Mesenteric fat pad (tissue), 1 donor: ENCODE measurements around the genes H2AB3 and TMLHE.

DNA sequence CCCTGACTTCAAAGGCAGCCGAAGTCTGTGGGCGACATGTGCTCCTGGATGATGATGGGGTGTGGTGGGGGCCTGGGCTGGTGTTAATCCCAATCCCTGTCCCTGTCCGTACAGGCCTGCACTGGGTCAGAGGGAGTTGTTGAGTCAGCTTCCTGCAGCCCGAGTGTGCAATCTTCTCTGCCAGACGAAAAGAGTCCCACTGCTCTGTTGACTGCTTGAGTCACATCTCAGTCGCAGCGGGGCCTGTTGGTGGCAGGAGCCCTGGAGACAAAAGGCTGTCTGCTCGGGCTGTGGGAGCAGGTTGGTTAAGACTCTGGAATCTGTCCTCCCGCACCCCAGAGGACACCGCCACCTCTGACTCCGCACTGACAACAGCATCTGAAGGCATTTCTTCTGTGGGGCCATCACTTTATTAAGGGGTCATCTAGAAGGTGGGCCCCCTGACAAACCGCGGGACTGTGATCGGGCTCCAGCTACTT lies 10.2 kb downstream of the FAM3A start:
- PRO-cap, result no peak

DNA sequence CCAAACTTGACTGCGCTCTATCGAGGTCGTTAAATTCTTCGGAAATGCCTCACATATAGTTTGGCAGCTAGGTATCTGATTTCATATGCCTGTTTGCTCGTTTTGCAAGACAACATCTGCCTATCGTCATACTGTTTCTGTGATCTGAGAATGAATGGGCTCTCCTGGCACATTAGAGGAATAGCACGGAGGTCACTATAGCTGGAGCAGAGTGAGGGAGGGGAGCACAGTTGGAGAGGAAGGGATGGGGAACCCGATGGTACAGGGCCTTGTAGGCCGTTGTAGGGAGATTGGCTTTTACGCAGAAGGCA lies 554 bp downstream of the IKBKG start:
- PRO-cap, result no peak

DNA sequence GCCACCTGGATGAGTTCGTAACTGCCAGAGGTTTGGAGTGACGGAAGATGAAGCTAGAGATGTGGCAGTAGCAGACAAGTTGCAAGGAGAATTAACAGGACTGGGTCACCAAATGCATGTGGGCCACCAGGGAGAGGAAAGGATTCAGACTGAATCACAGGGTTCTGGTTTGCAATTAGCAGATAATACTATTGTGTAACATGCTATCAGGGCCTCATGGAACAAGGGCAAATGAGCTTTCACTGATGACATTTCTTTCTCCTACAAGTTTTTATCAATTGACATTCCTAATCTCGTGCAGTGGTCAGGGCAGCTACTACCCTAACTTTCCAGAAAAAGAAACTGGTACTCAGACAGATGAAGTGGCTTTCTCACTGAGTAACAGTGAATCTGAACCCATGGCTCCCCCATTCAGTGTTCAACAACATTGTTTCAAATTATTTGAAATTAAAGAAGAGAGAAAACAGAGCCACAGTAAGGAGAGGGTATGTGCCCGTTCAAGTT lies 21.4 kb downstream of the GAB3 start:
- PRO-cap, result no peak

- PRO-cap, result no peak
Measured at GRCh38 chrX:154774303-154774823, 11.7 kb downstream of the DKC1 start.

DNA sequence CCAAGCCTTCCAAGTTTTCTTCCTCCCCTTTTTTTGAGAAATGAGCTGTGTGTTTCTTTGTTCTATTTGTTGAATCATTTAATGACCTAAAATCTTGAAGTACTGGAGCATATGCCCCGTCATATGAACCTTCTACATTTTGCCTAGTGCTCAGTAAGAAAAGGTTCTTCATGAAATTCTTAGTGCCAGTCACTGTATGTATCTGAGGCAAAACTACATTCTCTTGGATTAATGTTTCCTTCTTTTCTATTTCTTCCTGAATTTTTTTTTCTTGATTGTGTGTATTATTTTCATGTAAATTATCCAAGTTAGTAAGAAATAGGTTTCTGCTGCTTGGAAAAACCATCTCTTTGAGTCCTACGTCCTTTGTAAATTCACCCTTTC lies 43.7 kb downstream of the F8A1 start:
- PRO-cap, result no peak

DNA sequence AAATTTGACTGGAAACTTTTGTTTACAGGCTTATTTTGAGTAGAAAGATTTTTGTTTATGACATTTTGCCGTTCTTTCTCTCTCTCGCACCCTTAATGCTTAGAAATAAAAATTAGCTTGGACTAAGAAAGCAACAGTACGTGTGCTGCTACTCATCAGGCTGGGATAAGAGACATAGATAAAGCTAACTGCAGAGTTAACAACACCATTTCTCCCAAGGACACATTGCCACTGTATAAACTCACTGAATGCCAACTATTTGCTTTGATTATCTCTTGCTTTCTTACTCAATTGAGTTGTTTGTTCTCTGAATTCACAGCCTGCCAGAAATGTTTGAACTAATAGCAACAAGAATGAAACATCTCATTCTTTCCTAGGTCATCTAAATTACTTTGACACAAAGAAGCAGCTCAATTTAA lies 34.6 kb downstream of the F8 start:
- PRO-cap, result no peak

- PRO-cap, result no peak
Measured at GRCh38 chrX:155087039-155087570, 15.8 kb downstream of the BRCC3 start.

DNA sequence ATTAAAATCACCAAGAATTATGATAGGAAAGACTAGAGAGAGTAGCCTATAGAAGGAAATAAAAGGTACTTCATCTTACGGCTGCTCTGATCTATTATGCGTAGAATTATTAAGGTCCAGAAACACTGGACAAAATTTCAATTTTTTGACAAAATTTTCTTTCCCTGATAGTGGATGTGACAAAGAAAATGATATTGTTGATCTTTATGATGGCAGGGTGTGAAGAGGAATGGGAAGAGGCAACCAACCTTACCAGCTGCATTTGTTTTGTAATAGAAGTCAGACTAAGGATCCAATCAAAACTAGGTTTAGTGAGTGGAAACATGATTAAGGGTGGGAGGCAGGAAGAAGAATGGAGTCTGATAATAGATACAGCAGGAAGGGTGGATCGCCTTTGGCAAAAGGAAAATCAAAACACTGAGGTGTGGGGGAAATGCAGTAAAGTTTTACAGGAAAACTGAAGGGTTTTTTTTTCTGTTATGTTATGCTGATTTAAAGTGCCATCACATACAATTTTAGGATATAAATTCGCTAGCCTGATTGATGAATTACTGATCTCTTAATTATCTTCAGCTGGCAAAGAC lies 3.5 kb downstream of the CLIC2 start:
- PRO-cap, result no peak

GRCh38 chrX:155459798-155460156 lies at the start of gene H2AB3:
Gene H2AB3, minus strand, starts transcription at chrX:155460005.
- PRO-cap, result no peak

DNA sequence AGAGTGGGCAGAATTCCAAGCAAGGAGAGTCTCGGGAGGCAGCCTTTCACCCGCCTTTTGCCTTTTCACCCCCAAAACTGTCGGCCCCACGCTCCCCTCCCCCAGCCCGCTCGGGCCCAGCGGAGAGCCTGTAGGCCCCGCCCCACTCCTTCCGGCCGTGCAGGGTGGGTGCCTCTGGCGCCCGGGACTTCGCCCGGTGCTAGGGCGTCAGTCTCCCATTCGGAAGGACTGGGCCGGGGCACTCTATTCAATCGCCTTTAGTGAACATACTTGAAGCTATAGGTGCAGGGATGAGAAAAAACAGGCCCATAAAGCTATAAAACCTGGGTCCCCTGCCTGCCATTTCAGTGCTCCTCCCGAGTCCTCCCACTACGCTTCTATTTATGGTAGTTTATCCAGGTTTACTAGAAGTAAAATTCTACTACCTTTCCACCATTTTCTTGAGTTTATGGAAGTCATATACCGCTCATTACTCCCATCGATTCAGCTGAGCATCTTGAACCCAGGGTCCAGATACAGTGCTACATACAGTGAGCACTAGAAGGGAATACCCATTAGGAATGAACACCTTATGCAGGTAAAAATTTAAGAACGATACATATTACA lies at the start of gene TMLHE:
Gene TMLHE (minus strand): TSS at position 130 of the 606 bp plus-strand sequence.
- PRO-cap, result unidirectional peak, minus-strand start at position 121 of the sequence

DNA sequence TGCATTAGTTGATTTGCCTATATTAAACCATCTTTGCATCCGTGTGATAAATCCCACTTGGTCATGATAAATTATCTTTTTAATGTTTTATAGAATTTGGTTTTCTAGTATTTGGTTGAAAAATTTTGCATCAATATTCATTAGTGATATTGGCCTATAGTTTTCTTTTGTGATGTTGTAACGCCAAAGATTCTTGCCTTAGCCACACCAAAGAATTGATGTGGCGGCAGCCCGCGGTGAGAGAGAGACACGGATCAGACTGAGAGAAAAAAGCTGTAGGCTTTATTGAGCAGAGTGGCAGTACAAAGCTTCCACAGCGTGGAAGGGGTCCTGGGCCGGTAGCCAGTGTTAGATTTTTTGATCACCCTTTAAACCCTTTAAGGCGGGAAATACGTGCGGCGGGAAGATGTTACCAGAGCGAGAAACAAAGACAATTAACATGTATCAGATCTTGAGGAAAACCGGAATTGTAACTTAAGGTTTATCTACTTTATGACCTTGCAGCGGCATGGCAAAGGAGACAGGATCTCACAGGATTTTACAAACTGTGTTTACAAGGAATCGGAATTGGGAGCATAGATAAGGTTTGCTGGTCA lies 28.6 kb upstream of the TMLHE start:
- PRO-cap, result no peak

- PRO-cap, result no peak
Measured at GRCh38 chrX:155768213-155768753, 112.9 kb upstream of the VAMP7 start.

DNA sequence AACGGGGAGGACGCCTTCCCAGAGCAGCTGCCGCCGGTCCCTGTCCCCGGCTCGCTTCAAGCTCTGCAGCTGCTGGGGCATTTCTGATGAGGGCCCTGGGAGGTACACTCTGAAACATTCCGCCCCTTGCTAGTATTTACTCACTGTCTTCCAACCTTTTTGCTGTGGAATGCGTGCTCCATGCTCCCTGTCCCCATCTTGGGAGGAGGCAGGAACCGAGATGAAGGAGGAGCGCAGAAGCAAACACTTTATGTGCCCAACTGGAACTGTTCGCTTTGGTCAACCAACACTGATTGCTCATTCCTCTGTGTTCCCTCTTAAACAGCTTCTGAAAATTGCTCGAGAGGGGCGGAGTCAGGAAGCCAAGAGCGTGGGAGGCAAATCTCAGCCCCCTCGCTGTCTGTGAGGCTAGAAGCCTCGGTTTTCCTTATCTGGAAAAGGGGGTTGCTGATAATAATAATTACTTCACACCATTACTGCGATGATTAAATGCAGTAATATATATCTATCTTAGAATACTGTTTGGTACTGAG lies 6.4 kb upstream of the VAMP7 start:
- PRO-cap, result no peak